Penis (tissue), 1 donor: ENCODE measurements around the genes IRF7 and RPLP2.

DNA sequence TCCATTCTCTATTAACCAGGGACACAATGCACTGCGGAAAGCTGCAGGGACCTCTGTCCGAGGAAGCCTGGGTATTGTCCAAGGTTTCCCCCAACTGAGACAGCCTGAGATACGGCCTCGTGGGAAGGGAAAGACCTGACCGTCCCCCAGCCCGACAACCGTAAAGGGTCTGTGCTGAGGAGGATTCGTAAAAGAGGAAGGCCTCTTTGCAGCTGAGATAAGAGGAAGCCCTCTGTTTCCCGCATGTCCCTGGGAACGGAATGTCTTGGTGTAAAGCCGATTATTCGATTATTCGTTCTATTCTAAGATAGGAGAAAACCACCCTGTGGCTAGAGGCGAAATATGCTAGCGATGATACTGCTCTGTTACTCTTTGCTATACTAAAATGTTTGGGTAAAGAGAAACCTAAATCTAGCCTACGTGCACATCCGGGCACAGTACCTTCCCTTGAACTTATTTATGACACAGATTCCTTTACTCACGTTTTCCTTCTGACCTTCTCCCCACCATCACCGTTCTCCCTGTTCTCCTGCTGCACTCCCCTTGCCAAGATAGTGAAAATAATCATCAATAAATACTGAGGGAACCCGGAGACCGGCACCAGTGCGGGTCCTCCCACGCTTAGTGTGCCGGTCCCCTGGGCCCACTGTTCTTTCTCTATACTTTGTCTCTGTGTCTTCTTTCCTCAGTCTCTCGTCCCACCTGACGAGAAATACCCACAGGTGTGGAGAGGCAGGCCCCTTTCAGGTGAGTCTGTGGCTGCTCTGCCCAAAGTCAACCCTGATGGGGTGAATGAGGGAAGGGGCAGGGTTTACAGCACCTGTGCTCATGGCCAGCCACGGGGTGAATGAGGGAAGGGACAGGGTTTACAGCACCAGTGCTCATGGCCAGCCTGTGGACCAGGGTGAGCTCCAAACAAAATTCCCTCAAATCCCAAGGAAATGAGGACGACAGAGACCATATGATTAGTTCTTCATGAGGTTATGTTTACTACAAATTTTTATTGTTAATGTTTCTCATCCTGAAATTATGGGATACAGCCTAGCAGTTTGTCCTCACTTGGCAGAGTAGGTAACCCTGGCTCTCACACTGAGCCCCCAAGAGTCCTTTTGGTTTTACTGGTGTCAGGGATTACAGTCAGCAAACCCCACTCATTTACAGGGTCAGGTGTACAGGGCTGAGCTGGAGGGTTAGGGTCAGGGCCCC, 4.8 kb downstream of the BET1L start:
- PRO-cap, result no peak

- PRO-cap, result no peak
Observed at GRCh38 chr11:206858-207289, 325 bp downstream of the BET1L start.

DNA sequence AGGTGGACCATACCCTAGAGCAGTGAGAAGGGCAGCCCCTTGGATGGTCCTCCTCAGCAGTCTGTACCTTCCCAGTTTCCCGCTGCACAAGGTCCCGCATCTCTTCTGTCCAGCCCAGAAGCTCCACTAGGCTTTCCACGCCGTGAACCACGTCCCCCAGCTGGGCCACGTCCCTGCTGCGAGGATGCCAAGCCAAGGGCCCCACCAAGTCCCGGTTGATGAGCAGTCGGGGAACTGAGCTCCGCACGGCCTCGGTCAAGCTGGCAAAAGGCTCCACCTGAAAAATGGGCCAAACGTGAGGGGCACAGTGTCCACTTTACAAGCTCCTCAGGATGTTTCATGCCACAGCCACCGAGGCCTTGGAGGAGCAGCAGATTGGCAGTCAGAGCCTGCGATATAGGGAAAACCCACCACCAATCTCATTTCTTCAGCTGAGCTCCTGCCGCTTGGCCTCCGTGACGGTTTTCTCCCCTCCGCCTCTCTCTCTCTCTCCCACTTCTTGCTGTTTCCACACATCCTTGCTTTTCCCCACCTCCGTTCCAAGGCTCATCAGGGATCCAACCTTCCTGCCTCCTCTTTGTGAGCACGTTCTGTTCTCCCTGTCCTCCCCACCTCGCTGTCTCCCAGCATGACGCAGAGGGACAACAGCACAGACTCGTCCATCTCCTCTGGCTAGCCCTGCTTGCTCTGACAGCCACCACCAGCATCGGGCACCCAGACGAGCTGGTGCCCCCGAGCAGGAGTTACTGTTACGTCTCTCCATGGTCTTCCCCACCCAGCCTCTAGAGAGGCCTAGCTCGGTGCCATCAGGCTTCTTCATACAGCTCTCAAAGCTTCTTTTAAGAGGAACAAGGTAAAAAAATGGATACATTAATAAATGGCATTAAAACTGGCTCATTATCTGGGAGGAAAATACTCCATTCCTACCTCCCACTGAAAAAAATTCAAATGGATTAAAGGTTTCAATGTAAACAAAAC, 11.5 kb downstream of the RIC8A start:
- PRO-cap, result no peak

DNA sequence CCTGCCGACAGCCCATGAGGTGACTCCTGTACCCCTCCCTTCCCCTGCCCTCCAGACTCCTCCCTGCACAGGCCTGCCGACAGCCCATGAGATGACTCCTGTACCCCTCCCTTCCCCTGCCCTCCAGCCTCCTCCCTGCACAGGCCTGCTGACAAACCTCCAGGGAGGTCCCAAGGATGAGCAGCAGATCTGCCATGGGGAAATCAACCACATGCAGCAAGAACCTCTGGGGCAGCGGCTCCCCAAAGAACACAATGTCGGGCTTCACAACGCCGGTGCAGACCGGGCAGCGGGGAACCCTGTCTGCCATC, 12.3 kb downstream of the SIRT3 start:
- PRO-cap, result no peak

- PRO-cap, result no peak
Observed at GRCh38 chr11:238732-239171, 2.0 kb downstream of the PSMD13 start.

GRCh38 chr11:253074-253967, 16.5 kb downstream of the PSMD13 start:
- PRO-cap, result no peak

- PRO-cap, result no peak
Observed at GRCh38 chr11:304310-304712, 3.3 kb upstream of the IFITM2 start.

DNA sequence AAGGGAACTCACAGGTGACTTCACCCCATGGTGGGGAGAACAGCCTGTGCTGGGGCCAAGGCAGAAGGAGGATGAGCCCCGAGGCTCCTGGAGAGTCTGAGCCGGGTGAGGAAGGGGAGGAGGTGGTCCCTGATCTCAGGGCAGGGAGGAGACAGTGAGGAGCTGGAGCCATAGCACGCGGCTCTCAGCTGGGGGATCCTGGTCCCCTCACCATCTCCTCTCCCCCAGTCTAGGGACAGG, 1.1 kb downstream of the IFITM2 start:
- PRO-cap, result no peak

DNA sequence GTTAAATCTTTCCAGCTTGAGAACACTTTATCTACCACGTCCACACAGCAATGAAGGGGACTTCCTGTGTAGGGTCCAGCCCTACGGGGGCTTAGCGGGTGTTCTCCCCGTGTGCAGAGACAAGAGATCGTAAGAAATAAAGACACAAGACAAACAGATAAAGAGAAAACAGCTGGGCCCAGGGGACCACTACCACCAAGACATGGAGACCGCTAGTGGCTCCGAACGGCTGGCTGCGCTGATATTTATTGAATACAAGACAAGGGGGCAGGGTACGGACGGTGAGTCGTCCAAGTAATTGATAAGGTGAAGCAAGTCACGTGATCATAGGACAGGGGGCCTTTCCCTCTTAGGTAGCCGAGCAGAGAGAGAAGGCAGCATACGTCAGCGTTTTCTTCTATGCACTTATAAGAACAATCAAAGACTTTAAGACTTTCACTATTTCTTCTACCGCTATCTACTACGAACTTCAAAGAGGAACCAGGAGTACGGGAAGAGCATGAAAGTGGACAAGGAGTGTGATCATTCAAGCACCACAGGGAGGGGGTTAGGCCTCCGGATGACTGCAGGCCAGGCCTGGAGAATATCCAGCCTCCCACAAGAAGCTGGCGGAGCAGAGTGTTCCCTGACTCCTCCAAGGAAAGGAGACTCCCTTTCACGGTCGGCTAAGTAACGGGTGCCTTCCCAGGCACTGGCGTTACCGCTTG, 4.2 kb upstream of the IFITM3 start:
- PRO-cap, result no peak

DNA sequence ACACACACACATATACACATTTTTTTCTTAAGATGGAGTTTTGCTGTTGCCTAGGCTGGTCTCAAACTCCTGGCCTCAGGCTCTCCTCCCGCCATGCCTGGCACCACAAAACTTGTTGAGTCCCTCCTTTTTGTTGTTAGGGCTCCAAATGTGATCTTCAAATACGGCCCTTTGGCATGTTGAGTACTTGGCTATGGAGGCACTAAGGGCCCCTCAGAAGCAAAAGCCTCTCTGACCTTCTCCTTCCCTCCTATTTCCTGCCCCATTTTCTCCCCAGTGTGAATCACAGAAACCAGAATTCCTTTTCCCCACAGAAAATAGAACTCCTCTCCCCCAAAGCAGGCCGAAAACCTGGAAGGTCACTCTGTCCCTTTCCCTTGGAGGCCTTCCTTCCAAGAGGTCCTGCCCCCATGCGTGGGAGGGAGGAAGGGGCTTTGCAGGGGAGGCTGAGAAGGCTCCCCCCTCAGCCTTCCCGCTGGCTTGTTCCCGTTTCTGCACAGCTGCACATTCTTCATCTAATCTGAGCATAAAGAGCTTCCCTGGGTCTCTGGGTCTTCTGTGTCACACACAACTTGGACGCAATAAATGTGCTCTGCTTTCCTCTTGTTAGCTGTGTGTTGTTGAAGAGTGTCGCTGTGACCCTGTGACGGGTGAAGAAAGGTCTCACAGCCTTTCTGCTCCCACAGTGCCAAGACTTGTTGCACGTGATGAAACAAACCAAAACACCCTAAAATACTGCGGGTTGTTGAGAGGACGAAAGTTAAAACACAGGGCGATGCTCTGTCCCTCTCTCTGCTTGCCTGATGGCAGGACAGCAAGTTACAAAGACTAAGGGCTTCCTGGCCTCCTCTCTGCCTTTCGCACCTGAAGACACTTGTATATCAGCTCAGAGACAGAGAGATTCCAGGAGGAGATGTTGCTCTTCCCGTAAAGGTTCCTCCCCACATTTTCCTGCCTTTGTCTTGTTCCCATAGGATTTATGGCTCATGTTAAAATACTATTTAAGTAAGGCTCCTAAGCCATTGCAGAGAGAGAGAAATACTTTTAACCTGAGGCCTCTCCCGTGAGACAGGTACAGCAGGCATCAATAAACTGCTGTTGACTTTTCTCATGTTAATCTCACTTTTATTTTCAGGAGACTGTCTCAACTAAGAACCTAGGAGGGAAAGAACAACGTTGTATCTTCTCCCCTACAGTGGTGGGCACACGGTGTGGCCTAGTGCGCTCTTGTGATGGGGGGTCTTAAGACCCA, 15.2 kb upstream of the IFITM3 start:
- PRO-cap, result bidirectional peak, plus-strand start at position 748 of the sequence, minus-strand start at position 496 of the sequence

- PRO-cap, result no peak
Observed at GRCh38 chr11:597279-597630, 18.5 kb downstream of the IRF7 start.

DNA sequence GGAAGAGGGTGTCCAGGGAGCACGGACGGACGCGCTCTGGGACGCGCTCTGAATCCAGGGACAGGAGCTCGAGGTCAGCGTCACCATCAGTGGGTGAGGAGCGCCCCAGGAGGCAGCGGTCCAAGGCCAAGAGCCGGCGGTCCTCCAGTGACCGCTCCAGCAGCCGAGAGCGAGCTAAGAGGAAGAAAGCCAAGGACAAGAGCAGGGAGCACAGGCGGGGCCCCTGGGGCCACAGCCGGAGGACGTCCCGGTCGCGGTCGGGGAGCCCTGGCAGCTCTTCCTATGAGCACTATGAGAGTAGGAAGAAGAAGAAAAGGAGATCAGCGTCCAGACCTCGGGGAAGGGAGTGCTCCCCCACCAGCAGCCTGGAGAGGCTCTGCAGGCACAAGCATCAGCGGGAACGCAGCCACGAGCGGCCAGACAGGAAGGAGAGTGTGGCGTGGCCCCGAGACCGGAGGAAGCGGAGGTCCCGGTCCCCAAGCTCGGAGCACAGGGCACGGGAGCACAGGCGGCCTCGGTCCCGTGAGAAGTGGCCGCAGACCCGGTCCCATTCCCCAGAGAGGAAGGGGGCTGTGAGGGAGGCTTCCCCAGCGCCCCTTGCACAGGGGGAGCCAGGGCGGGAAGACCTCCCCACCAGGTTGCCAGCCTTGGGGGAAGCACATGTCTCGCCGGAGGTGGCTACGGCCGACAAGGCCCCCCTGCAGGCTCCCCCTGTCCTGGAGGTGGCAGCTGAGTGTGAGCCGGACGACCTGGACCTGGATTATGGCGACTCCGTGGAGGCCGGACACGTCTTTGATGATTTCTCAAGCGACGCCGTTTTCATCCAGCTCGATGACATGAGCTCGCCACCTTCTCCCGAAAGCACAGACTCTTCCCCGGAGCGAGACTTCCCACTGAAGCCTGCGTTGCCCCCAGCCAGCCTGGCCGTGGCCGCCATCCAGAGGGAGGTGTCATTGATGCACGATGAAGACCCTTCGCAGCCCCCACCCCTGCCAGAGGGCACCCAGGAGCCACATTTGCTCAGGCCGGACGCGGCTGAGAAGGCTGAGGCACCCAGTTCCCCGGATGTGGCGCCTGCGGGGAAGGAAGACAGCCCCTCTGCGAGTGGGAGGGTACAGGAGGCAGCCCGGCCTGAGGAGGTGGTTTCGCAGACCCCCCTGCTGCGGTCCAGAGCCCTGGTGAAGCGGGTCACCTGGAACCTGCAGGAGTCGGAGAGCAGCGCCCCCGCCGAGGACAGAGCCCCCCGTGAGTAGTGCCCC, 6.8 kb downstream of the IRF7 start:
- PRO-cap, result no peak

DNA sequence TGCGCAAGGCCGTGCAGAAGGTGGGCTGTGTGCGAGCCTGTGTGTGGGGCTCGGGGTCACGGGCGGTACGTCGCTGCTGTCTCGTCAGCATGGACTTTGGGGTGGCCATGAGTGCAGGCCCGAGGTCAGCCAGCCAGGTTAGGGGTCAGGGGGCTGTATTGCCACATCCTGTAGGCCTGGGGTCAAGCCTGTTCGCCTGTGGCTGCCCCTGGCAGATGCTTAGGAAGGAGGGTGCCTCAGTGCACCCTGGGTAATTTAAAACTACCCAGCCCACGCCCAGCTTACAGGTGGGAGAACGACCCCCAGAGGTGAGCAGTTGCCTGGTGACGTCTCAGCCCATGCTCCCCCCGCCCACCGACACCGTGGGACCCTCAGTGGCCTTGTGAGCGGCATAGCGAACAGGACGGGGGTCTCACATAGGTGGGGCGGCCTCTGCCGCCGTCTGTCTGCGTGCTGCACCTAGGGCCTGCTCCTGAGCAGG, 4.6 kb downstream of the IRF7 start:
- PRO-cap, result no peak

- PRO-cap, result bidirectional peak, plus-strand start at chr11:616124, minus-strand start at chr11:615950
Observed at GRCh38 chr11:615851-616445, at the start of gene IRF7. TSS of gene IRF7 (minus strand) at chr11:615950.

GRCh38 chr11:637426-637882, 385 bp downstream of the DRD4 start:
- PRO-cap, result no peak

DNA sequence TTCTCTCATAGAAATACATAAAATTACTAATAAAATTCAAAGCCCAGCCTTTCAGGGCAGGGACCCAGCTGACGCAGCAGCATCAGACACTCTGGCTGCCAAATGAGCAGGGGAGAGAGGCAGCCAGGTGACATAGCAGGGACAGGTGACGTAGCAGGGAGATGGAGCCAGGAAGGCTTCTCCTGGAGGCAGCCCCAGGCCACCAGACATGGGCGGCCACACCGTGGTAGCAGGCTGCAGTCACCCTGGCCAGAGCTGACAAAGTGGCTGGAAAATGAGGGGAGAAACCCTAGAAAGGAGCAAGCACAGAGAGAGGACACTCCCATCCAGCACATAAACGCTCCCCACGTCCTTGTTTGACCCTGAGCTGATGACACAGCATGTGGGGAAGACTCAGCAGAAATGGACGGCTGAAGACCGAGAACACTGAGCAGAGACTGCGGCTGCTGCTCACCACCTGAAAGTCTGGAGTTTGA, 28.6 kb downstream of the DRD4 start:
- PRO-cap, result no peak

- PRO-cap, result no peak
Observed at GRCh38 chr11:673895-674416, 21.1 kb downstream of the DEAF1 start.

GRCh38 chr11:696837-697701, 1.5 kb downstream of the TMEM80 start:
- PRO-cap, result no peak

DNA sequence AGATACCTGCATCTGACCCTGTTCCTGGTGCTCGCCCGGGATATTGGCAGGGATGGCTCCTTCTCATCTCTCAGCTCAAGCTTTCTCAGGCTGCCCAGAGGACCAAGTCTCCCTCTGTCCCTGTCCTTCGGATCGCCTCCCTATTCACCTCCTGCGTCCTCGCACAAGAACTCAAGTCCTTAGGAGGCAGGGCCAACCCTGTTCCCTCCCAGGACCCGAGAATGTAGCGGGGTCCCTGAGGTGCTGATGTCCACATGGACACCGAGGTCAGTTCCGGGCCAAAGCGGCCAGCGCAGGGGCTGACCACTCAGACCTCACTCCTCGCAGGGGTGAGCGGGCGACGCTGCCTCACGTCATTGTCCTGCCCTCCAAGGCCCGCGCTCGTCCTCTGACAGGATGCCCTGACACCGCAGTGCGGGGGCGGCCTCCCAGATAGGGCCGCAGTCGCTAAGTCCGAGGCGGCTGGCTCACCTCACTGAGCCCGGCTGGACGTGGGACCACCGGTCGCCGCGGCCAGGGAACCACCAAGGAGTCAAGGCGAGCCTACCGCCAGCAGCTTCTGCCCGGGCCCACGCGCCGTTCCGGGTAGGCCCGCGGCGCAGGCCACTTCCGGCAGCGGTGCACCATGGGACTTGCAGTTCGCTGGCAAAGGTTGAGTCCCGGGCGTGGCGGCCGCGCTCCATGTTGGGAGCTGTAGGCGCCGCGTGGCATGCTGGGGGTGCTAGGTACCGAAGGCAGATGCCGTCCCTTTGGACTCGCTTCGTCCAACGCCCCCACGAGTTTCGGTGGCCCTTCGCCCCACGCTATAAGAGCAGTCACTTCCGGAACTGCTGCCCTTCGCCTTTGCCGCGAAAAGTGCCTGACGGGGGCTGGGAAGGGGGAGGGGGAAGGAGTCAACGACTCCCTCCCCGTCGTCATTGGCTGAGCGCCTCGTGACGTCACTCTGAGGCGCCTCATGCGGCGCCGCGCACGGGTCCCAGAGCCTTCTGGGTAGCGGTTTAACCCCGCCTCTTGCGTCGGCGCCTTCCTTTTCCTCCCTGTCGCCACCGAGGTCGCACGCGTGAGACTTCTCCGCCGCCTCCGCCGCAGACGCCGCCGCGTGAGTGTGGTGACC, at the start of gene RPLP2:
Gene RPLP2, plus strand, starts transcription at position 1,027 of the 1,114 bp plus-strand sequence.
- PRO-cap, result bidirectional peak, plus-strand start at position 317 of the sequence, minus-strand start at position 331 of the sequence; bidirectional peak, plus-strand start at position 655 of the sequence, minus-strand start at position 583 of the sequence; bidirectional peak, plus-strand start at position 1,028 of the sequence, minus-strand start at position 919 of the sequence

DNA sequence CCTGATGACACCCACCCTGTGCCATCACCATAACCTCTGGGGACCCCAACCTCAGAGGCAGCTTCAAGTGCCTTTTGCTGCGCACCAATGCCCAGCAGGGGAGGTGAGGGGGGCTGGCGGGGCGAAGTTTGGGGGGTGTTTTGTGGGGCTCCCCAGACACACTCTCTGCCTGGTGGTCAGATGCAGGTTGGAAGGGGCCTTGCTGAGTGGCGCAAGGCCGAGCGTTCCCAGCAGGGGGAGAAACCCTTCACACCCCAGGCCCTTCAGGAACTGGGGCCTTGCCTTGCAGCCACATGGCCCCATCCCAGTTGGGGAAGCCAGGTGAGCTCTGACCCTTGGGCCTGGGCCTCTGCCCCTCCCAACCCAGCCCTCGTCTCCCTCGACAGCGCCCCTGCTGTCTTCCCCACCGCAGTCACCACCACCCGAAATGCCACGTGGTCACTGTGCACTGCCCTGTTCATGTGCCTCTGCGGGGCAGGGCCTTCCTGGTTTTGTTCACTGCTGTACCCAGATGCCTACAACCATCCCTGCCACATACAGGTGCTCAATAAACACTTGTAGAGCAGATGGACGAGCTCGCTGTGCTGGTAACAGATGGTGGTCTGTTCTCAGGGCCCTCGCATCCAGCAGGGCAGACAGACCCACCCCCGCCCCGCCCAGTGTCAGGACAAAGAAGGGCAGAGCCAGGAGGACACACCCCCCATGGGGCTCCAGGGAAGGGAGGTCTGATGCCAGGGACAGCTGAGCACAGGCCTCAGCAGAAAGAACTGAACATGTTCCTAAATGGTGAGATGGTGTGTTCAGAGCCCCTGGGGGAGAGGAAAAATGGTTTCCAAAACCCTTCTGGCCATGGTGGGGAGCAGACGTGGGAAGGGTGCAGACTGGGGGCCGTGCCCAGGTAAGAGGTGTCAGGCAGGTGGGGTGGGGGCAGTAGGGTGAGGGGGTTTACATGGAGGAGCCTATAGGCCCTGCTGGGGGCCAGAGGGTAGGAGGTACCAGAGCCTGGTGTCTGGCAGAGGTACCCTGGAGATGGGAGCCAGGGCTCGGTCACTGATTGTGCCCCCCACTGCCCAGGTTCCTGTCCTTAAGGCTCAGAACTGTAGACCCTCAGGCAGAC, 3.7 kb downstream of the POLR2L start:
- PRO-cap, result no peak